Heart right ventricle (tissue), 2 donors: Measurements from ENCODE around the genes SNRNP70, DKKL1, PTH2 and FLT3LG.

- PRO-cap, 2 experiments, result peak in 2 of 2 experiments; most common plus-strand start chr19:49085451 (in 2); most common minus-strand start chr19:49085095 (in 2)
These were observed at the start of gene SNRNP70 for GRCh38 chr19:49084853-49086321. Gene SNRNP70, plus strand, starts transcription at chr19:49085451.

- PRO-cap, 2 experiments, result no peak in any of the 2 experiments
These were observed 603 bp downstream of the PPFIA3 start for GRCh38 chr19:49119856-49120437.

DNA sequence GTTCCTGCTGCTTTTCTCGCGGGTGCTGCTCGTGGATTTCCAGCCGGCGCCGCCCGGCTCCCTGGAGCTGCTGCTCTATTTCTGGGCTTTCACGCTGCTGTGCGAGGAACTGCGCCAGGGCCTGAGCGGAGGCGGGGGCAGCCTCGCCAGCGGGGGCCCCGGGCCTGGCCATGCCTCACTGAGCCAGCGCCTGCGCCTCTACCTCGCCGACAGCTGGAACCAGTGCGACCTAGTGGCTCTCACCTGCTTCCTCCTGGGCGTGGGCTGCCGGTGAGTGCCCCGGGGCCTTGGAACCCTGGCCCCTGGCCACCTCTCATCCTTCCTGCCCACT, 39.0 kb downstream of the TRPM4 start:
- PRO-cap, 2 experiments, result peak in 1 of 2 experiments; most common plus-strand start position 178 of the sequence (in 1); most common minus-strand start position 77 of the sequence (in 1)

DNA sequence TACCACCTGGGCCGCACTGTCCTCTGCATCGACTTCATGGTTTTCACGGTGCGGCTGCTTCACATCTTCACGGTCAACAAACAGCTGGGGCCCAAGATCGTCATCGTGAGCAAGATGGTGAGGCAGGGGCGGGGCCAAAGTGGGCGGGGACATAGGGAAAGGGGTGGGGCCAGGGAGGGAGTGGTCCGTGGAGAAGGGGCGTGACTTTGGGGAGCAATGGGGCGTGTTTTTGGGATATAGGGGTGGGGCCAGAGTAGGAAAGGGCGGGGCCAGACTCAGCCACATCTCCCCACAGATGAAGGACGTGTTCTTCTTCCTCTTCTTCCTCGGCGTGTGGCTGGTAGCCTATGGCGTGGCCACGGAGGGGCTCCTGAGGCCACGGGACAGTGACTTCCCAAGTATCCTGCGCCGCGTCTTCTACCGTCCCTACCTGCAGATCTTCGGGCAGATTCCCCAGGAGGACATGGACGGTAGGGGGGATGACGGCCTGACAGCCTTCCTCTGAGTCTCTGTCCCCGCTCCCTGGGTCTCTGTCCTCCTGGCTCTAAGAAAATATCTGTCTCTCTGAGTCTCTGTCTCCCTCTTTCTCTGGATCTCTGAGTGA, 42.8 kb downstream of the TRPM4 start:
- PRO-cap, 2 experiments, result no peak in any of the 2 experiments

- PRO-cap, 2 experiments, result no peak in any of the 2 experiments
These were observed 43.5 kb downstream of the TRPM4 start for GRCh38 chr19:49200920-49201579.

DNA sequence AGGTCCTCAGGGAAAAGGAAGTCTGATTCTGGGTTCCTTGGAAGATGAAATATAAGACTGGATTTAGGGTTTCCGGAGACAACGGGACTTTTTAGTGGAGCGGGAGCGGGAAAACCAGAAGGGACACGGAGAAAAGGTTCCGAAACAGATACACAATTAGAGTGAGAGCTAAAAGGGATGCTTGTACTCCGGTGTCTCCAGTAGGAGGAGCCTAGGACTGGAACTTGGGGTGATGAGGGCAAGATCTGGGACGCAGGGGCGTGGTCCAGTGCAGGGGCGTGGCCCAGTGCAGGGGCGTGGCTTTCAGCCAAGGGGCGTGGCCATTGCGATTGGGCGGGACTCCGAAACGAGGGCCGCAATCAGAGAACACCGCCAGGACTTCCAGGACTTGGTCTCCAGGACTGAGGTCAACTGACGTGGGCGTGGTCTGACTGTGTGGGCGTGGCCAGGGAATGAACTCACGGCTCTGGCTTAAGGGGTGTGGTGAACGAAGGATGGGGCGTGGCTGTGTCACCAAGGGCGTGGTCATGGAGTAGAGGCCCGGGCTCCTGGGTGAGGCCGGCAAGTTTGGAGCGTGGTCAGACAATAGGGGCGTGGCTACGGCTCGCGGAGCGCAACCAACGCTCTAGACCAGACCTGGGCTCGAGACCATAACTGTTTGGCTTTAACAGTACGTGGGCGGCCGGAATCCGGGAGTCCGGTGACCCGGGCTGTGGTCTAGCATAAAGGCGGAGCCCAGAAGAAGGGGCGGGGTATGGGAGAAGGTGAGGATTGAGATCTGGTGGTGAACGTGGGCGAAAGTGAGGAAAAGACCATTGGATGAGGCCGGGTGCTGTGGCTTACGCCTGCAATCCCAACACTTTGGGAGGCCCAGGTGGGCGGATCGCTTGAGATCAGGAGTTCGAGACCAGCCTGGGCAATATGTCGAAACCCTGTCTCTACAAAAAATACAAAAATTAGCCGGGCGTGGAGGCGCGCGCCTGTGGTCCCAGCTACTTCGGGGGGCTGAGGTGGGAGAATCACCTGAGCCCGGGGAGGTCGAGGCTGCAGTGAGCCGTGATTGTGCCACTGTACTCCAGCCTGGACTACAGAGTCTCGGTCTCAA, at the start of gene DKKL1:
Gene DKKL1, plus strand, starts transcription at position 633 of the 1,105 bp plus-strand sequence.
- PRO-cap, 2 experiments, result peak in 2 of 2 experiments; most common plus-strand start position 530 of the sequence (in 1); most common minus-strand start position 209 of the sequence (in 1)

DNA sequence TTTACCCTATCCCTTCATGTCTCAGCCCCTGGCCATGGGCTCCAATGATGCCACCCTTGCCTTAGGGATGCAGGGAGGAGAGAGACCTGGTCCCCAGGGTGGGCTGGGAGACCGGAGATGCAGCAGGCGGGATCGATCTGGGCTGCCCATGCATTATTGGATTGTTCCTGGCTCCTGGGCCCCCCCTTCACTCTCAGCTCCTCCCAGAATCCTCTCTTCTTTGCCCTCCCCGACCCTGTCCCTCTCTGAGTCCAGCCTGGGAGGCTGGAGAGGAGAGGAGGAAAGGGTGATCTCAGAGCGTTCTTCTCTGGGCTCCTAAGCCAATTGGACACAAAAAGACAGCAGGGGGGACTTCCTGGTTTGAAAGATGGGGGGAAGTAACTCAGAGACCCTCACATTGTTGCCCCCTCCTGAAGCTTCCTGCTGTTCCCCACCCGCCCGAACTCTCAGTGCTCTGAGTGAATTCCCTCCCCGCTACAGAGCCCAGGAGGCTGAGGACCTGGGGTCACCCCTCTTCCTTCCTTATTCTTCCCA, 5.9 kb downstream of the KASH5 start:
- PRO-cap, 2 experiments, result no peak in any of the 2 experiments

GRCh38 chr19:49395429-49396202, 7.6 kb downstream of the KASH5 start:
- PRO-cap, 2 experiments, result no peak in any of the 2 experiments

DNA sequence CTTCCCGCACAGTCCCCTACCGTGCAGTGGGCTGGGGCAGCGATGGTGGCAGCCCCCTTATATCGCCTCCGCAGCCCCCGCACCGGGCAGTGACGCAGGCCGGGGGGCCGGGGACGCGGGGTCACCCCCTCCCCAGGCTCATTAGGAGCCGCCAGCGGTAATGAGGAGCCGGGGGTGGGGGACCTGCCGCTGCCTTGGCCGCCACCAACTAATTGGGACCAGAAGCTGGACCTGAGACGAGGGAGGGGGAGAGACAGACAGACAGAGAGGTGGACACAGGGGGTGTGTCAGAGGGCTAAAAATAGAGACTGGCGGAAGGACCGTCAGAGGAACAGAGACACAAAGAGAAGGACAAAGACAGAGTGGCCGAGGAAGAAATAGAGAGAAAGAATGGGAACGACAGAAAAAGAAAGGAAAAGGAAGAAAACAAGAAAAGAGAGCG, at the start of gene PTH2:
Gene PTH2, minus strand, starts transcription at position 20 of the 442 bp plus-strand sequence.
- PRO-cap, 2 experiments, result no peak in any of the 2 experiments

GRCh38 chr19:49473680-49474892, at the start of gene FLT3LG:
Gene FLT3LG, plus strand, starts transcription at chr19:49474215.
- PRO-cap, 2 experiments, result peak in 2 of 2 experiments; most common plus-strand start chr19:49474238 (in 1); most common minus-strand start chr19:49474477 (in 2)

DNA sequence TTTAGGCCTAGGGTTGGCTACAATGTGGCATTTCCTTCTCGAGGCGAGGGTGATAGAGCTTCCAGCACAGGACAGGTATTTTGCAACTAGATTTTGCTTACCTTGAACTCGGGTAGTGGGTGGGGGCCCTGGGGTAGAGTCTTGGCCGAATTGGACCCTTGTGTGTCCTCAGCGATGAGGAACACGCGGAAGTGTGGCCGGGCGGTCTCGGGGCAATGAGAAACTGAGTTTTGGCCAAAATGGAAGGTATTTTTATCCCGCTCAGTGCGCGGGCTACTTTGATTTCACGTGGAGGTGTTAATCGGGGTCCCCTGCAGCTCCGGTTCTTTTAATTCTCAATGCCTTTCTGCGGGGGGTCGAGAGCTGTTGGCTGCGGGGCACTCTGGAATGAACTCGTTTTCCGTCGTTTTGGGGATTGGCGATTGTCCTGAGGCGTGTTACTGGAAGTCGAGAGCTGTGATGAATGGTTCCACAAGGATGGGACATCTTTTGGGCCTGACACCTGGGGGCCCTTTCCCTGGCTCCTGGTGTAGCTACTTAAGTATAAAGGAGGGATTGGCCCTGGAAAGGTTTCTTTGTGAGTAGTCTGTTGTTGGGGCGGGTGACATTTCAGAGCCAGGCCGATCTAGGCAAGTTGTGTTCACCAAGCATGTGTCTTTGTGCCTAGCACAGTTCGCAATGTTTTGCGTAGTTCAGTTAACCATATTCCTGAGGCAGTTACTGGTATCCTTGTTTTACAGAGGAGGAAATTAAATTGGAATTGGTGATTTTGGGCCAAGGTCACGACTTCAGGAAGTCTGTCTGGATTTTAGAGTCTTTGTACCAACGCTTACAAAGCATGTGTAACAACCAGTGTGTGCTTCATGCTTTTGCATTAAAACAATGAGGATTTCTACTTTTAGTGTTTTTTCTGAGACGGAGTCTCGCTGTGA, 670 bp downstream of the RPL13A start:
- PRO-cap, 2 experiments, result no peak in any of the 2 experiments

GRCh38 chr19:49496931-49497833, 948 bp downstream of the RPS11 start:
- PRO-cap, 2 experiments, result peak in 1 of 2 experiments; most common minus-strand start chr19:49497405 (in 1)

DNA sequence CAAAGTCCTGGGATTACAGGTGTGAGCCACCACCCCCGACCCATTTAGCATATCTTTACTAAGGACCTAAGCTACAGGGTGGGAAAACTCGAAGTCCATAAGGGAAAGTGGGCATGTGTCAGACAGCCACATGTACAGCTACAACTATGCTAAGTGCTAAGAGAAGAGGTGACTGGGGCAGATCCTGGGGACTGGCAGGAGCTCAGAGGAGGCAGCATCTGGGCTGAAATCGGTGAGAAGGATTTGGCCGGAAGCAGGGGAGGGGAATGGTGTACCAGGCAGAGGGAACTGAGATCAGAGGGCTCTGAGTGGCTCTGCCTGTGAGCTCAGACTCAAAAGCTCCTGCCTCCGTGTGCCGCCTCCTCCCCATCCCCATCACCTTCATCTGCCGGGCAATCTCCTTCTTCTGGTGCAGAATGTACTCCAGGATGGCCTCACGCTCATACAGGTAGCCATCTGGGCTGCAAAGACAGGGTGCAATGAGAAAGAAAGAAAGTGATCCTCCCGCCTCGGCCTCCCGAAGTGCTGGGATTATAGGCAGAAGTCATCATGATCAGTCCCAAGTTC, 21.8 kb downstream of the NOSIP start:
- PRO-cap, 2 experiments, result no peak in any of the 2 experiments

DNA sequence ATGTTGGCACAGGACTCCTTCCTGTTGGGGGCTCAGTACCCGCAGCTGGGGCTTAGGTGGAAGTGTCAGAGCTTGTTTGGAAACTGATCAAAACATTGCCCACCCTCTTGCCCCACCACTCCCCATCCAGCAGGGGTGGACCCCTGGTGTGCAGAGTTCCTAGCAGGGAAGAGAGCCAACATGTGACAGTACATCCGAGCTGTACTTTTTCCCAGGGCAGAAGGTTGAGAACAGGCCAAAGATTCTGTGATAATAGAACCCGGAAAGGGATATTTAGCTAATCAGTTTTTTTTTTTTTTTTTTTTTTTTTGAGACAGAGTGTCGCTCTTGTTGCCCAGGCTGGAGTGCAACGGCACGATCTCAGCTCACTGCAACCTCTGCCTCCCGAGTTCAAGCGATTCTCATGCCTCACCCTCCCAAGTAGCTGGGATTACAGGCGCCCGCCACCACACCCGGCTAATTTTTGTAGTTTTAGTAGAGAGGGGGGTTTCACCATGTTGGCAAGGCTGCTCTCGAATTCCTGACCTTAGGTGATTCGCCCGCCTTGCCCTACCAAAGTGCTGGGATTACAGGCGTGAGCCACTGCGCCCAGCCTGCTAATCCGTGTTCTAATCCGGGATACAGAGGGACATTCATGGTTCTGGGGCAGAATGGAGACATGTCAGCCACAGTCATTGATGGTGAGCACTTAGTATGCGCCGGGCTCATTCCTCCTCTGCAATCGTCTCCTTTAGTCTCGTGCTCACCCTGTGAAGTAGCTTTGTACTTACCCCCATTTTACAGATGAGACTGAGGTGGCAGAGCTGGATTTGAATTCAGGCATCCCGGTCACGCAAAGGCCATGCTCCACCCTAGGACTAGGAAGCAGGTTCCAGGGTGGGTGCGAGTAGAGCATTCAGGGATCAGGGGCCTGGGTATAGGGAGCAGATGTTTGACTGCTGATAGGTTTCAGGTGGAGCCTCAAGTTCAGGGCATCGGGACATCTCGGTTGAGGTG, 8.4 kb downstream of the RRAS start:
- PRO-cap, 2 experiments, result no peak in any of the 2 experiments

- PRO-cap, 2 experiments, result no peak in any of the 2 experiments
These were observed 4.2 kb downstream of the RRAS start for GRCh38 chr19:49635312-49636543.

GRCh38 chr19:49690391-49690847, 497 bp upstream of the CPT1C start:
- PRO-cap, 2 experiments, result no peak in any of the 2 experiments

DNA sequence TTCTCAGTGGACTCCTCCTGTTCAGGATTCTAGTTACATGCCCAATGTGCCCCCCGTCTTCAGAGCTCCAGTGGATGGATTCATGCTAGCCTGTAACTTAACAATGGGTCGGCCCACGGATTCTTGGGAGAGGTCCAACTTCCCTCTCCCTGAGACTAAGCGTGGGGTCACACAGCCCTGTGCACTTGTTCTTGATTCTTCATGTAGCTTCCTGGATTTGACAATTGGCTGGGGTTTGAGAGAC, 246 bp upstream of the TSKS start:
- PRO-cap, 2 experiments, result no peak in any of the 2 experiments

DNA sequence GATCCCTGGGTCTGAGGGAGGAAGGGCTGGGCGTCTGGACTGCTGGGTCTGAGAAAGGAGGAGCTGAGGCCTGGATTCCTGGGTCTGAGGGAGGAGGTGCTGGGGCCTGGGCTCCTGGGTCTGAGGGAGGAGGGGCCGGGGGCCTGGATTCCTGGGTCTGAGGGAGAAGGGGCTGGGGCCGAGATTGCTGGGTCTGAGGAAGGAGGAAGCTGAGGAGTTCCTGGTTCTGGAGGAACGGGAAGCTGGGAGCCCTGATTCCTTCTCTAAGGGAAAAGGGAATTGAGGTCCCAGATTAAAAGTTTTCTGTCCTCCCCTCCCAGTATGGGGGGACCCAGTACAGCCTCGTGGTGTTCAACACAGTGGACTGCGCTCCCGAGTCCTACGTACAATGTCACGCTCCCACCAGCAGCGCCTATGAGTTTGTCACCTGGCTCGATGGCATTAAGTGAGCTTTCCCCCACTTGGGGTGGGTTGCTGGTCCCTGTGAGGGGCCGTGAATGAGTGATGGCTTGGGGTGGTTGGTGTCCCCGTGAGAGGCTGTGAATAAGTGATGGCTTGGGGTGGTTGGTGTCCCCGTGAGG, 853 bp downstream of the MED25 start:
- PRO-cap, 2 experiments, result no peak in any of the 2 experiments

GRCh38 chr19:49836965-49838078, 19.2 kb downstream of the MED25 start:
- PRO-cap, 2 experiments, result no peak in any of the 2 experiments

- PRO-cap, 2 experiments, result no peak in any of the 2 experiments
These were observed 1.6 kb downstream of the IL4I1 start for GRCh38 chr19:49894886-49895742.